Uterus (tissue), 7 donors: ENCODE measurements around a stretch of chr1.

DNA sequence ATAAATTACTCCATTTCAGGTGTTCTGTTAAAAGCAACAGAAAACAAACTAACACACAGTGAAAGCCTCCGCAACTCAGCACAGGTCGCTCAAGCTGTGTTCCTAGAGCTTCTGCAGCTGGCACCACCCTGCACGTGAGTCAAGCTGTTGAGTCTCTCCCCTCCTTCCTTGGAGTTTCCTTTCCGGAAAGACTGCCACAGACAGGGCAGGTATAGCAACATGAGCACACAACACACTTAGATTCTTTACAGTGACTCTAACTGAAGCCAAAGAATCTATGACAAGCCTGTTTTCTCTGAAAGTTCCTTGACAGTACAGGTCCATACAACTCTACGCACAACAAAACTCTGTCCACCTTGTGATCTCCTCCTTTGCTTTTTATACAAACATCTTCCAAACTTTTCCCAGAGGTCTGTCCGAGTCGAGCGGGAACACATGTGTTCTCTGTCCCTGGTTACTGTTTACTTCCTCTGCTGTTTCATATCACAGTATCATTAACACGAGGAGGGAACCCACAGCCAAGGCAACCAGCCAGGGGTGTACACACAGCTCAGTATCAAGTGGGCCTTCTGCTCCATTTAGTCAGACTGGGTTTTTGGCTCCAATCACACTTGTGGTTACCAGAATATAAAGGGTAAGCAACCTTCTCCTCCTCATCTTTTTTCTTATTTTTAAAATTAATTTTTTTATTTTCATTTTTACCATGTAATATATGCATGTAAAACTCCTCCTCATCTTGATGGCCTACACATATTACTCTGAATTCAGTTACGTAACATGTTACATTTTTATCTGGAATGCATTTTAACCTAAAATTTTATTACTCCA, 38.6 kb upstream of the DESI2 start:
- PRO-cap, 4 experiments, result no peak in any of the 4 experiments
- RAMPAGE, long total RNA, 2 experiments, result no peak in any of the 2 experiments
- RRBS, result no CpG with 5 or more reads among the region's 10 CpGs

- PRO-cap, 4 experiments, result no peak in any of the 4 experiments
- RAMPAGE, long total RNA, 2 experiments, result no peak in any of the 2 experiments
- RRBS, result no CpG with 5 or more reads among the region's 1 CpG
These were observed 11.6 kb downstream of the HNRNPU start for GRCh38 chr1:244852767-244853132.

DNA sequence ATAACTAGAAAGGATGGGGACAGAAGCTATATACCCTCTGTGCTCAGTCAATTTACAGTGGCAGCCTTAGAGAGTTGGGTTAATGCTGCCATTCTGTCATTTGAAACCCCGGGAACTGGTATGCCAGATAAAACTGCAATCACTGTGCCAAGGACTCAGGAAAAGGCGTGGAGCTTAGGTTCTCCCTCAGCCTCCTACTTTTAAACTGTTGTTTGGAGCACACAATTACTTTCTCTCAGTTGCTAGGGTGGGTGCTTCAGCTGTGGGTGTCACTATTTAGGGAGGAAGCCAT, 15.1 kb upstream of the EFCAB2 start:
- PRO-cap, 4 experiments, result no peak in any of the 4 experiments
- RAMPAGE, long total RNA, 2 experiments, result no peak in any of the 2 experiments
- RRBS, result no CpG with 5 or more reads among the region's 2 CpGs

- PRO-cap, 4 experiments, result no peak in any of the 4 experiments
- RAMPAGE, long total RNA, 2 experiments, result no peak in any of the 2 experiments
- RRBS, result no CpG with 5 or more reads among the region's 7 CpGs
These were observed 444.0 kb downstream of the KIF26B start for GRCh38 chr1:245598786-245599109.

DNA sequence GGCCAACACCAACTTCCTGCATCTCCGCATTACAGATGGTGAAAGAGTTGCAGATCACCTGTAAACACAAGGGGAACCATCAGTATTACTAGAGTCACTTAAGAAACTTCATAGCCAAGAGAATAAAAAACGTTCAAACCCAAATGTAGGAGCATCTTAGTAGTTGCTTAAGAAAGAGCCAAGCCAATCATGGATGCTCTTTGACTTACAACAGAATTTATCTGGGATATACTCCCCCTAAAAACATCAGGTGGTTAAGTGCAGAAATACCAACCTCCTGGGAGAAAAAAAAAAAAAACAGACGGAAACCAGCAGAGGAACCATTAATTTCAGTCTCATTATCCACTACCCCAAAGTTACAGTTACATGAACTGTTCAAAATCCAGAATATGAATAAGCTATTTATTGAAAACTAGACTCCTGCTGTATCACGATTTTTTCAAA, 577.2 kb downstream of the SMYD3 start:
- PRO-cap, 4 experiments, result peak in 1 of 4 experiments; most common plus-strand start position 290 of the sequence (in 1)
- RAMPAGE, long total RNA, 2 experiments, result no peak in any of the 2 experiments
- RRBS, result no CpG with 5 or more reads among the region's 4 CpGs

GRCh38 chr1:246118493-246119306, 388.4 kb downstream of the SMYD3 start:
- PRO-cap, 4 experiments, result no peak in any of the 4 experiments
- RAMPAGE, long total RNA, 2 experiments, result no peak in any of the 2 experiments
- RRBS, result no CpG with 5 or more reads among the region's 10 CpGs

DNA sequence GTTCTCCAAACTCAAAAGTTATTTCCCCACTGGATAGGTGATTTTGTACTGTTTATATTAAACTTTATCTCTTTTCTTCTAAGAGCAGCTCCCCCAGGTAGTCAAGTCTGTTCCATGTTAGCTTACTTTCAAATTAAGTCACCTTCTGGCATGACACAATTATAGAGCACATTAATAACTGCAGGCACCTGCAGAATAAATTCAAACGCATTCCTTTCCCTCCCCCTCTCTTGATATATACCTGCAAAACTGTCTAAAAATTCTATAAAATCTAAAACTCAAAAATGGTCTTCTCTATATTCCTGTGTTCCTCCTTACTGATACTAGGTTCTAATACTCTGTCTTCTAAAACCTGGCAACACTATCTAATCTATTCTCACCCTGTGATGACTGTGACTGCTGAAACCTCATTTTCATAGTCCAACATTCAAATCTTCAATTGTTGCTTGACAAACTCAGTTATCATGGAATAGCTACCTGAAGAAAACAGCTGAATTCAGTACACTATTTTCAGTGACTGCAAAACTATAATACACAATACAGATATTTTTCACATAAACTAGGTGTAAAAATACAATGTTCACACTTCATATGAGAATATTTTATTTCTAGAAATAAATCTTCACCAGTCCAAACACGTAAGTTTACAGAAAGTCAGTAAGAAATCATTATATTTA, 257.1 kb downstream of the SMYD3 start:
- PRO-cap, 4 experiments, result no peak in any of the 4 experiments
- RAMPAGE, long total RNA, 2 experiments, result no peak in any of the 2 experiments
- RRBS, result no CpG with 5 or more reads among the region's 2 CpGs

- PRO-cap, 4 experiments, result no peak in any of the 4 experiments
- RAMPAGE, long total RNA, 2 experiments, result no peak in any of the 2 experiments
- RRBS, result no CpG with 5 or more reads among the region's 12 CpGs
These were observed 33.1 kb downstream of the CNST start for GRCh38 chr1:246598993-246600186.

- PRO-cap, 4 experiments, result peak in 1 of 4 experiments; most common plus-strand start chr1:246682066 (in 1)
- RAMPAGE, long total RNA, 2 experiments, result no peak in any of the 2 experiments
- RRBS, result no CpG with 5 or more reads among the region's 5 CpGs
These were observed 42.4 kb upstream of the SCCPDH start for GRCh38 chr1:246681823-246682275.

- PRO-cap, 4 experiments, result no peak in any of the 4 experiments
- RAMPAGE, long total RNA, 2 experiments, result no peak in any of the 2 experiments
- RRBS, result 40% methylated on average over 1 of the region's 11 CpGs
These were observed 60.6 kb downstream of the SCCPDH start for GRCh38 chr1:246784795-246785191.

DNA sequence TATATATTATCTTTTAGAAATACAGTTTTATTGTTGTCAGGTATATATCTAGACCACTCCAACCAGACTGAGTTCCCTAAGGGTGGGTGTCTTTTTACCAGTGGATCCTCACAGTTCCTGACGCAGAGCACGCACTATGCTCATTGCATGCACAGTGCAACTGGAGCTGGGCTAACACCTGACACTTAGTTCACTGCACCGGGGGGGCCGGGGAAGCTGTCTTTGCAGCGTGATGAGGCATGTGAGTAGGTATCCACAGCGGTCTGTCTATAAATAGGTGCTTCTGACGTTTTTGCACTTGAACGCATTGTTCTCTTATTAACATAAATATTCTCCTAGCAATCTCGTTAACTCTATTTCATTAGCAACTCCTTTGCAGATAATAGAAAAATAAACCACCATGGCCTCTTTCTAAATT, 86.4 kb downstream of the SCCPDH start:
- PRO-cap, 4 experiments, result no peak in any of the 4 experiments
- RAMPAGE, long total RNA, 2 experiments, result no peak in any of the 2 experiments
- RRBS, result no CpG with 5 or more reads among the region's 9 CpGs

- PRO-cap, 4 experiments, result no peak in any of the 4 experiments
- RAMPAGE, long total RNA, 2 experiments, result no peak in any of the 2 experiments
- RRBS, result no CpG with 5 or more reads among the region's 4 CpGs
These were observed 88.0 kb downstream of the AHCTF1 start for GRCh38 chr1:246843655-246844140.

GRCh38 chr1:247150471-247151234, 21.2 kb downstream of the ZNF124 start:
- PRO-cap, 4 experiments, result no peak in any of the 4 experiments
- RAMPAGE, long total RNA, 2 experiments, result no peak in any of the 2 experiments
- RRBS, result no CpG with 5 or more reads among the region's 5 CpGs

GRCh38 chr1:247185023-247185905, 13.4 kb upstream of the ZNF124 start:
- PRO-cap, 4 experiments, result no peak in any of the 4 experiments
- RAMPAGE, long total RNA, 2 experiments, result no peak in any of the 2 experiments
- RRBS, result no CpG with 5 or more reads among the region's 13 CpGs

GRCh38 chr1:247220426-247220818, 48.6 kb upstream of the ZNF124 start:
- PRO-cap, 4 experiments, result no peak in any of the 4 experiments
- RAMPAGE, long total RNA, 2 experiments, result no peak in any of the 2 experiments
- RRBS, result no CpG with 5 or more reads among the region's 29 CpGs

- PRO-cap, 4 experiments, result no peak in any of the 4 experiments
- RAMPAGE, long total RNA, 2 experiments, result no peak in any of the 2 experiments
- RRBS, result no CpG with 5 or more reads among the region's 1 CpG
These were observed 56.2 kb upstream of the ZNF124 start for GRCh38 chr1:247228095-247228330.

DNA sequence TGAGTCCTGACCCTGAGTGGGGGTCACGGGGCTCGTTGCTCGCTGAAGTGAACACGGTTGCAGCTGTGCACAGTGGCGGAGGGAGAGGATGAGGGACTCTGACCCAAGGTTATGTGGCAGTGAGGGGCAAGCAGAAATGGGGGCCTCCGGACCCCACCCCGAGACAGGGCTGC, 702 bp upstream of the ZNF496 start:
- PRO-cap, 4 experiments, result no peak in any of the 4 experiments
- RAMPAGE, long total RNA, 2 experiments, result no peak in any of the 2 experiments
- RRBS, result 2% methylated on average over 2 of the region's 7 CpGs

GRCh38 chr1:247389950-247390640, 25.9 kb upstream of the NLRP3 start:
- PRO-cap, 4 experiments, result no peak in any of the 4 experiments
- RAMPAGE, long total RNA, 2 experiments, result no peak in any of the 2 experiments
- RRBS, result no CpG with 5 or more reads among the region's 14 CpGs

- PRO-cap, 4 experiments, result no peak in any of the 4 experiments
- RAMPAGE, long total RNA, 2 experiments, result no peak in any of the 2 experiments
- RRBS, result no CpG with 5 or more reads among the region's 19 CpGs
These were observed 8.5 kb downstream of the NLRP3 start for GRCh38 chr1:247424382-247425047.

- PRO-cap, 4 experiments, result no peak in any of the 4 experiments
- RAMPAGE, long total RNA, 2 experiments, result no peak in any of the 2 experiments
- RRBS, result 17% methylated on average over 20 of the region's 61 CpGs
These were observed 18.0 kb downstream of the OR2C3 start for GRCh38 chr1:247518132-247518674.